NB4 (cell line): ENCODE data around the gene PHOX2A.

DNA sequence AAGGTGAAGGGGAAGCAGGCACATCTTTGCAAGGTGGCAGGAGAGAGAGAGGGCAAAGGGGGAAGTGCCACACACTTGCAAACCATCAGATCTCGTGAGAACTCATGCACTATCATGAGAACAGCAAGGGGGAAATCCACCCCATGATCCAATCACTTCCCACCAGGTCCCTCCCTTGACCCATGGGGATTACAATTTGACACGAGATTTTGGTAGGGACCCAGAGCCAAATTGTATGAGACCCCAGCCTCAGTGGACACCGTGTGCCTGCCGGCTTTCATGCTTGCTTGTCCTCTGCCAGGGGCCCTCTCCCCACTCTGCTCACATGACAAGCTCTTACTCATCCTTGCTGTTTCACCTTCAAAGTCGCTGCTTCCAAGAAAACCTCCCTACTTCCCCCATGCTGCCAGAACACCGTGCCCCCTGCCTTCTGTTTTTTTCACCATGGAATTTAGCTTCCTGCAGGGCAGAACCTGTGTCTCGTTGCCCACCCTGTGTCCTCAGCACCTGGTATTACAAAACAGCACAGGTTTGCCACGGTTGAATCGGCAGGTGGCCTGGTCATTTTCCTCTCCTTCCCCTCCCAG is 23.2 kb upstream of the PPFIA1 start:
- RRBS: no CpG with 5 or more reads among the region's 9 CpGs

- RRBS: no CpG with 5 or more reads among the region's 11 CpGs
These were observed 57.3 kb upstream of the CTTN start for GRCh38 chr11:70340955-70341540.

DNA sequence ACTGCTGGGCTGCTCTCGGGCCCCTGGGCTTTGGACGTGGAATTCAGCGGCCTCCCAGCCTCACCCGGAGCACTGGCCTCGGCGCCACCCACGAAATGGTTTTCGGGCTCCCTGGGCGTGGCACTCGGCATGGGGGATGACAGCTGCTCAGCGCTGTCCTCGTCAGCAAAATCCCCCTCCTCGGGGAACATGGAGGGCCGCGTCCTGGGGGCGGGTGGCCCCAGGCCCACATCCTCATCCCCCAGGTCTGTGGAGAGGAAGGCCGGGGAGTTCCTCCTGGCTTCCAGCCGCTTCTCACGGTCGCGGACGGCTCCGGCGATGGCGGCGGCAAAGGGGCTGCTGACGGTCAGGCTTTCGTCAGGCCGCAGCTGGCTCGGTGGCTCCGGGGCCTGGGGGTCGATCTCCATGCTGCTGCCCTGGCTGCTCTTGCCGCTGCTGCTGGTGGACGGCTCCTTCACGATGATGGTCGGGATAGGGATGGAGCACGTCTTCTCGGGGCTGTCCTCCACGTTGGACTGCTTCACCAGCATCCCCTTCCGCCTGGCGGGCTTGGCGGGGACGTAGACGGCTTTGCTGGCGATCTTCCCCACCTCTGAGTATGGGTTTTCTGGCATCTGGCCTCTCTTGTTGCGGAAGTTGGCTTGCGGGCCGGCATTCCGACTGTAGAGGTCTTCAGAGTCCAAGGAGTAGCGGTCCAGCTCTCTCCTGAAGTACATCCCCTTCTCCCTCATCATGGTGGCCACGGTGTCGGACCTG is 88.6 kb downstream of the CTTN start:
- RRBS: 92% methylated on average over 18 of the region's 52 CpGs

DNA sequence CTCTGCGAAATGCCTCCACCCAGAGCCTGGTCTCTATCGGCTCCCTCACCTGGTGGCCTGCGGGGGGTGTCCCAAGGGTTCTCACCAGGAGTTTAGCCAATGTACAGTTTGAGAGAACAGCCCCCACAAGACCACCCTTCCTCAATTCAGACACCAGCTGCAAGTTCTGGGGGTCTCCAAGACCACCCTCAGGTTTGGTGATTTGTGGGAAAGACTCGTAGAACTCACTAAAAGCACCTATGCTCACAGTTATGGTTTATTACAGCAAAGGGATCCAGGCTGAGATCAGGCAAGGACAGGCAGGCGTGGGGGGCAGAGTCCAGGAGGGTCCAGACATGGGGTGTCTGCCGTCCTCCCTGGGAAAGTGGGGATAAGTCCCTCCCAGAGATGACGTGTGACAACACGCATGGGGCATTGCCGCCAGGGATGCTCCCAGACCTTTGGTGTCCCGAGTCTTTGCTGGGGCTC is 226.5 kb downstream of the CTTN start:
- RRBS: no CpG with 5 or more reads among the region's 10 CpGs

GRCh38 chr11:70913413-70914447 is 338.6 kb downstream of the SHANK2 start:
- RRBS: no CpG with 5 or more reads among the region's 18 CpGs

DNA sequence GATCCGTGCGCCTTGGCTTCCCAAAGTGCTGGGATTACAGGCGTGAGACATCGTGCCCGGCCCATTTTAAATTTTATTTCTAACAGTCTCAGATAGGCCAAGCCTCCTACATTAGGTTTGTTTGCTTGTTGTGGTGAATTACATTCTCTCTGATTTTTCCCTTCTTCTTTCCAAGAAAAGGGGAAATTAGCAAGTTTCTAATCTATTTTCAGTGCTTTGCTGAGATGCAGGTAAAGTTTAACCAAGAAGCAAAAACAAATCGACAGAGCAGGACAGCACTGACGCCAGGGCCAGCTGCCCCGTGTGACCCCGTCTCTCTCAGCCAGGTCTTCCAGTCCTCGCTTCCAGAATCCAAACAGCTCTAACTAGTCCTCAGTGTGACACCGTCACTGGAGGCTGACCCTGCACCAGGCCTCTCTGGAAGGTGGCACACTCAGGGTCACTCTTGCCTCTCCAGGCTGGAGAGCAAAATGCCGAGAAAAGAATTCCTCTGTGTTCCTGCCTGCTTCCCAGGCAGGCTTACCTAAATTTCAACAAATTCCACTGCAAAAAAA is 44.9 kb downstream of the SHANK2 start:
- RRBS: no CpG with 5 or more reads among the region's 12 CpGs

GRCh38 chr11:71248668-71249114 is 3.7 kb downstream of the SHANK2 start:
- RRBS: no CpG with 5 or more reads among the region's 8 CpGs

- RRBS: 61% methylated on average over 5 of the region's 18 CpGs
These were observed 1.9 kb downstream of the SHANK2 start for GRCh38 chr11:71250378-71250886.

GRCh38 chr11:71312102-71312301 is 59.6 kb upstream of the SHANK2 start:
- RRBS: no CpG with 5 or more reads among the region's 2 CpGs

DNA sequence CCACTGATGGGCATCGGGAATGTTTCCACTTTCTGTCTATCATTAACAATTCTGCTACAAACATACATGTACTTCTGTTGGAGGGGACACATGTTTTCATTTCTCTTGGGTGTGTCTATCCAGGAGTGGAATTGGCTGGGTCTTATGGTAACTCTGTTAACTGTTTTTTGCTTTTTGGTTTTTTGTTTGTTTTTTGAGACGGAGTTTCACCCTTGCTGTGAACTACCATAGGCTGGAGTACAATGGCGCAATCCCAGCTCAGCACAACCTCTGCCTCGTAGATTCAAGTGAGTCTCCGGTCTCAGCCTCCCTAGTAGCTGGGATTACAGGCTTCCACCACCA is 27.0 kb downstream of the NADSYN1 start:
- RRBS: no CpG with 5 or more reads among the region's 5 CpGs

GRCh38 chr11:71534669-71535241 is 3.1 kb upstream of the KRTAP5-8 start:
- RRBS: no CpG with 5 or more reads among the region's 9 CpGs

- RRBS: no CpG with 5 or more reads among the region's 7 CpGs
These were observed 25.0 kb downstream of the XNDC1N start for GRCh38 chr11:71903378-71903843.

DNA sequence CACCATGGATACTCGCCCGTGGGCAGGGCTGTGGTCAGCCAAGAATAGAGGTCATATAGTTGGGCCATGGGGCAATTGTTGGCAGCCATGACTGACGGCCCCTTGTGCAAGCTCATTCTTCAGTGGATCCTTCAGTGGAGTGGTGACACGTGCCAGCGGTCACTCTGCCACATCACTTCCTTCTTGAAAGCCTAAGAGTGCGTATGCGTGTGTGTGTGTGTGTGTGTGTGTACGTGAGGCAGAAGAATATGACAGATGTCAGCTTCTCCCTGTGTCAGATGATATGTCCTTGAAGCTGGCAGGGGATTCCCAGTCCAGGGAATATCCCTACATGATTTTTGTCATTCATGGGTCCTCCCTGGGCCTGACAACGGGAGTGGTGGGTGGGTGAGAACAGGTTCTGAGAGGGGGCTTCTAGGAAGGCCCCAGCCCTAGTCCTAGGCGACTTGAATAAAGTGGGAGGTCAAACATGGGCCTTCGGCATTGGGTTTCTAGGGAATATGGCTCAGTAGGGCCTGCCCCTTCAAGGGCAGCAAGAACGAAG is 1.6 kb upstream of the IL18BP start:
- RRBS: no CpG with 5 or more reads among the region's 12 CpGs

- RRBS: no CpG with 5 or more reads among the region's 6 CpGs
These were observed 8.2 kb downstream of the NUMA1 start for GRCh38 chr11:72071896-72072723.

- RRBS: no CpG with 5 or more reads among the region's 23 CpGs
These were observed 1.6 kb downstream of the NUMA1 start for GRCh38 chr11:72078412-72079398.

DNA sequence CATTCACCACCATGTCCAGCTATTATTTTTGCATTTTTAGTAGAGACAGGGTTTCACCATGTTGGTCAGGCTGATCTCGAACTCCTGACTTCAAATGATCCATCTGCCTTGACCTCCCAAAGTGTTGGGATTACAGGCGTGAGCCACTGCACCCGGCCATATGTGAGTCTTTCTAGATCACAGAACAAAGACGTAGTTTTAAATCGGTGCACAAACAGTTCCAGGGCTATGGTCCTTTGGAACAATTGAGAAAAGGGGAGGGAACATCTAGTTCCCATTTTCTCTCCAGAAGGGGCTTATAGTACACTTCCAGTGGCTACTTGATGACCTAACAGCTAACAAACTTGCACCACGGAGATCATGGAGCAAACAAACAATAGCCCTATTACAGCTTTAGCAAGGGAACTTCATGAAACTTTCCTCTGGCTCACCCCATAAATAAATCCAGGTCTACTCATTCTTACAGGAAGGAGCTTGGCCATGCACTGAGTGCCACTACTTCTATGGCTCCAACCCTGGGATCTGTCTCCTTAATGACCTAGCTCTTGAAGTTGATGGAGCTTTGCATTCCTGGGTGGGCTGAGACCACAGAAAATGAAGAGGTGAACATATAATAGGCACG is 8.4 kb upstream of the FOLR2 start:
- RRBS: no CpG with 5 or more reads among the region's 7 CpGs

GRCh38 chr11:72239379-72240421 is 4.3 kb downstream of the PHOX2A start:
- RRBS: 16% methylated on average over 17 of the region's 88 CpGs

DNA sequence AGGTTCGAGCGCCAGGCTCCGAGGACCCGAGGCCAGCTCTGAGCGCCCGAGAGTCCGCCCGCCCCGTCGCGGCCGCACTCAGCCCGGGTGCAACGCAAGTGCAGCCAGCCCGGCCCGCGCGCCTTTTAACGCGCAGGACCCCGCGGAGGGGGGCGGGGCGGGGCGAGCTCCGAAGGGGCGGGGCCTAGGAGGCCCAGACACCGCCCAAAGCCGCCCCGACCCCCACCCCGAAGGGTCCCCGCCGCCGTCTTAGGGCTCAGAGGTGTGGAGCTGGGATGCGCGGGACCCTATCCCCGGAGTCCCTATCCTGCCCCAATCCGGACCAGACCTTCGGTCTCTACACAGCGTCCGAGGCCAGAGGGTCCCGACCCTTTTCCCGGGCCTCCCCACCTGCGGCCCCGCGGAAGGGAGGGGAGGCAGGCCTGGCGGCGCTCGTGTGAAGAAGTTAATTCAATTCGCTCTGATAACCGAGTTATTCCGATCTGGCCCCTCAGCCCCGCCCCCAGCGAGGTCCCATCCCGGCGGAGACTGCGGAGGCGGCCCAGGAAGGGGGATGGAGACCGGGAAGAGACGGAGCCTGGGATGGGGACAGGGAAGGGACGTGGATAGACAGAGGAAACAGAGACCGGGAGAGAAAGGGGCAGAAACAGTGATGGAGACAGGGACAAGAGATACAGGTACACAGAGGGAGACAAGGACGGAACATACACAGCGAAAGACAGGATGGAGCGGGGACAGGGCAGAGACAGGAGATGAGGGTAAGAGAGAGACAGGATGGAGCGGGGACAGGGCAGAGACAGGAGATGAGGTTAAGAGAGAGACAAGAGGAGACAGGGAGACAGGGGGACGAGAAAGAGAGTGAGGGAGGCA is at the start of gene PHOX2A:
Gene PHOX2A (minus strand): TSS at position 100 of the 870 bp plus-strand sequence.
- RRBS: 73% methylated on average over 16 of the region's 67 CpGs

GRCh38 chr11:72592006-72592508 is 82.2 kb downstream of the PDE2A start:
- RRBS: no CpG with 5 or more reads among the region's 7 CpGs

- RRBS: no CpG with 5 or more reads among the region's 7 CpGs
These were observed 17.4 kb downstream of the PDE2A start for GRCh38 chr11:72656803-72657286.